ENCODE results near the genes ENSG00000287585 and EOLA2.

DNA sequence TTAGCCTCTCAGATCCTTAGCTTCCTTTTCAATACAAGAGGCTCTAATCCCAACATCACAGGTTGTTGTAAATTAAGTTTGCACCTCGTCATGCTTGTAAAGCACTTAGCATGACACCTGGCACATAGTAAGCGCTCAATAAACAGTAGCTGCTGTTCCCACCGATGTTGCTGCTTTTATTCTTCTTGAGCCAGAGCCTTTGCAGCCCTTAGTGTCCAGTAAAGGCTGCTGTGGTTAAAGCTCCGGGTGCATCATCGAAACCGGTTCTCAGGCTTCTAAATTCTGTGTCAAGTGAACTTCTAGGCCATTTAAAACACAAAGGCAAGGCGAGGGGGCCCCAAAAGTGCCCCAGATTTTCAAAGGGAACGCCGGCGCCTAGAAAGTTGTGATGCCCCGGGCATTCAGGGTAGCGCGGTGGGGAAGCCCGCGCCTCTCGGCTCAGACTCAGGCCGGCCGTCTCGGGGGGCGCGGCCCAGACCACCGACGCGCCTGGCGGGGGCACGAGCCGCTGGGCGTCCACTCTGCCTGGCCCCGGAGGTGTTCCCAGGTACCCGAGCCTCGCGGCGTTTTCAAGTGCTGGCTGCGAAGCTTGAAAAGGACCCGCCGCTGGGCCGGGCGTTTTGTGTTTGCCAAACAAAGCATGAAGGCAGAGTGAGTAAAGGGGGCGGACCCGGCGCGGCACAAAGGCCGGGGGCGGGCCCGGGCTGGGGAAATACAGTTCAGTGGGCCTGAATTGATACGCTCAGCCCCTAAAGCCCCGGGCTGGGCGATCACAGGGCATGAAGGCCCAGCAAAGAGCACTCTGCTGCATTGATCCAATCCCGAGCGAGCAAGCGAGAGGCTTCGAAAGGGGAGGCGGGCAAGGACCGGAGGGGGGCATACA lies 65.6 kb downstream of the SOX3 start:
- PRO-cap, 7 experiments, result no peak in any of the 7 experiments
- RAMPAGE, long total RNA, 2 experiments, result no peak in any of the 2 experiments

DNA sequence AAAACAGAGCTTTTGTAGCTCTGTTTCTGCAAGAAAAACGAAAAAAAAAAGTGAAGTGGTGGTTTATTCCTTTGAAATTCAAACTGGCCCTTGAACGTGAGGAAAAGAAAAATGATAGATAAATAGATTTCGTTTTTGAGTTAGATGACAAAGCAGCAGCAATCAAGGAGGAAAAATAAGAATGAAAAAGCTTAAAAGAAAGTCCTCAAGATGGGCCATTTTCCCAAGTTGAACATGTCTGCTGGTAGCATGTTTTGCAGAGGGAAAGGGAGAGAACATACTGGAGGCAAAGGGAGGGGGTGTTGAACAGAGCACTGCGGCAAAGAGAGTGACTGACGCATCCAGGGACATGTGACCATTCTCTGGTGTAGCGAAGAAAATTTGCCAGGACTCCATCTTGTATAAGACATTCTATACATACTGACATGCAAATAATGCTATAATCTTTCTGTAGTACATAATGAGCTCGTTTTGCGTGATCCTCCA lies 205.8 kb upstream of the SOX3 start:
- PRO-cap, 7 experiments, result no peak in any of the 7 experiments
- RAMPAGE, long total RNA, 2 experiments, result no peak in any of the 2 experiments

DNA sequence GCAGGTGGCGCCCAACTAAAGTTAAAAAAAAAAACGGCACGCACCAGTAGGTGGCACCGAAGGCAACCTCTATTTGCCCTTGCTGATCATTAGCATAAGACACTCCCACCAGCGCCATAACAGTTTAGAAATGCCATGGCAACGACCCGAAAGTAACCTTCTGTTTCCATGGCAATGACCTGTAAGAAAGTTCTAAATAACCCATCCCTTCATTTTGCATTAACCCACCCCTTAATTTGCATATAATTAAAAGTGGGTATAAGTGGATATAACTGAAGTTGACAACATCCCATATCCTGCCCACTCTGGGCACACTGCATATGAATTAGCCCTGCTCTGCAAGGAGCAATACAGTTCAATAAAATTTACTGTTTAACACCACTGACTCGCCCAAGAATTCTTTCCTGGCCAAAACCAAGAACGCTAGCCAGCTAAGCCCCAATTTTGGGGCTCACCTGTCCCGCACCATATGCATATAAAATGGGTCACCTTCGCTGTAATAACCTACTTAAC lies 83.8 kb upstream of the SPANXB1 start:
- PRO-cap, 7 experiments, result no peak in any of the 7 experiments
- RAMPAGE, long total RNA, 2 experiments, result no peak in any of the 2 experiments

GRCh38 chrX:143757222-143757956 lies 36.8 kb upstream of the SPANXN2 start:
- PRO-cap, 7 experiments, result no peak in any of the 7 experiments
- RAMPAGE, long total RNA, 2 experiments, result no peak in any of the 2 experiments

DNA sequence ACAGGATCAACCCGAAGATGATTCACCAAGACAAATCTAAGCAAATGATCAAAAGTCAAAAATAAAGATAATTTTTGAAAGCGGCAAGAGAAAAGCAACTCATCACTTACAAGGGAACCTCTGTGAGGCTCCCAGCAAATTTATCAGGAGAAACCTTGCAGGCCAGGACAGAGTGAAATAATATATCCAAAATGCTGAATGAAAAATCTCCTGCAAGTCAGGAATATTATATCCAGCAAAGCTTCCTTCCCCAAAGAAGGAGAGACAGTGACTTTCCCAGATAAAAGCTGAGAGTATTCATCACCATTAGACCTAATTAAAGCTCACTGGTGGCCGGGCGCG lies 35.2 kb upstream of the SLITRK2 start:
- PRO-cap, 7 experiments, result peak in 1 of 7 experiments; most common plus-strand start position 71 of the sequence (in 1)
- RAMPAGE, long total RNA, 2 experiments, result no peak in any of the 2 experiments

GRCh38 chrX:147332071-147332308 lies 517.4 kb upstream of the CXorf51A start:
- PRO-cap, 7 experiments, result no peak in any of the 7 experiments
- RAMPAGE, long total RNA, 2 experiments, result no peak in any of the 2 experiments

GRCh38 chrX:147876109-147876685 lies 35.5 kb upstream of the FMR1 start:
- PRO-cap, 7 experiments, result no peak in any of the 7 experiments
- RAMPAGE, long total RNA, 2 experiments, result no peak in any of the 2 experiments

DNA sequence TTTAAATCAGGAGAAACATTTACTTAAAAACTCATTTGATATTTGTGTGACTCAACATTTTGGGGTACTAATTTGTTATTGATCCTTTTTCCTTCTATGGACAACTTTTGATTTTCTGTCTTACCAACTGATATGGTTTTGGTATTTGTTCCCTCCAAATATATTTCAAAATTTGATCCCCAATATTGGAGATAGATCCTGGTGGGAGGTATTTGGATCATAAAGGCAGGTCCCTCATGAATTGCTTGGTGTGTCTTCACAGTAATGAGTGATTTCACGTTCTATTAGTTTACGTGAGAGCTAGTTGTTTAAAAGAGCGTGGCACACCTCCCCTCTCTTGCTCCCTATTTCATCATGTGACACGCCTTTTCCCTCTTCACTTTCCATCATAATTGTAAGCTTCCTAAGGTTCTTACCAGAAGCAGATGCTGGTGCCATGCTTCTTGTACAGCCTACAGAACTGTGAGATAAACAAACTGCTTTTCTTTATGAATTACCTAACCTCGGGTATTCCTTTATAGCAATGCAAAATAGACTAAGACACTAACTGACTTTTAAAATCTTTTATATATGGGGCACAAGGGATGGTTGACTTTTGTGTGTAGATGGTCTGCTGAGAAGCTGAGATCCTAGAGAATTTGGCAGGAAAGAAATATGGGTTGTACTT lies 34.0 kb upstream of the FMR1 start:
- PRO-cap, 7 experiments, result no peak in any of the 7 experiments
- RAMPAGE, long total RNA, 2 experiments, result no peak in any of the 2 experiments

DNA sequence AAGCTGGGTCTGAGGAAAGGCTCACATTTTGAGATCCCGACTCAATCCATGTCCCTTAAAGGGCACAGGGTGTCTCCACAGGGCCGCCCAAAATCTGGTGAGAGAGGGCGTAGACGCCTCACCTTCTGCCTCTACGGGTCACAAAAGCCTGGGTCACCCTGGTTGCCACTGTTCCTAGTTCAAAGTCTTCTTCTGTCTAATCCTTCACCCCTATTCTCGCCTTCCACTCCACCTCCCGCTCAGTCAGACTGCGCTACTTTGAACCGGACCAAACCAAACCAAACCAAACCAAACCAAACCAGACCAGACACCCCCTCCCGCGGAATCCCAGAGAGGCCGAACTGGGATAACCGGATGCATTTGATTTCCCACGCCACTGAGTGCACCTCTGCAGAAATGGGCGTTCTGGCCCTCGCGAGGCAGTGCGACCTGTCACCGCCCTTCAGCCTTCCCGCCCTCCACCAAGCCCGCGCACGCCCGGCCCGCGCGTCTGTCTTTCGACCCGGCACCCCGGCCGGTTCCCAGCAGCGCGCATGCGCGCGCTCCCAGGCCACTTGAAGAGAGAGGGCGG lies 378 bp upstream of the FMR1 start:
- PRO-cap, 7 experiments, result peak in 7 of 7 experiments; most common plus-strand start position 329 of the sequence (in 1); most common minus-strand start position 521 of the sequence (in 4)
- RAMPAGE, long total RNA, 2 experiments, result no peak in any of the 2 experiments

DNA sequence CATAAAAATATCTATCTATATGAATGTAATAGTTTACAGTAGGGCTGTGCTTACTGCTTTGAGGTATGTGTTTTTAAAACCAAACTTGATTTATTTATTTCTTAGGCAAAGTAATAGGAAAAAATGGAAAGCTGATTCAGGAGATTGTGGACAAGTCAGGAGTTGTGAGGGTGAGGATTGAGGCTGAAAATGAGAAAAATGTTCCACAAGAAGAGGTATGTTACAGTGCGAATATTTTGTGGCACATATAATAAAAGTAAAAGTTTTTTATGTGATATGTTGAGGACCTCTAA lies 24.6 kb downstream of the FMR1 start:
- PRO-cap, 7 experiments, result no peak in any of the 7 experiments
- RAMPAGE, long total RNA, 2 experiments, result no peak in any of the 2 experiments

DNA sequence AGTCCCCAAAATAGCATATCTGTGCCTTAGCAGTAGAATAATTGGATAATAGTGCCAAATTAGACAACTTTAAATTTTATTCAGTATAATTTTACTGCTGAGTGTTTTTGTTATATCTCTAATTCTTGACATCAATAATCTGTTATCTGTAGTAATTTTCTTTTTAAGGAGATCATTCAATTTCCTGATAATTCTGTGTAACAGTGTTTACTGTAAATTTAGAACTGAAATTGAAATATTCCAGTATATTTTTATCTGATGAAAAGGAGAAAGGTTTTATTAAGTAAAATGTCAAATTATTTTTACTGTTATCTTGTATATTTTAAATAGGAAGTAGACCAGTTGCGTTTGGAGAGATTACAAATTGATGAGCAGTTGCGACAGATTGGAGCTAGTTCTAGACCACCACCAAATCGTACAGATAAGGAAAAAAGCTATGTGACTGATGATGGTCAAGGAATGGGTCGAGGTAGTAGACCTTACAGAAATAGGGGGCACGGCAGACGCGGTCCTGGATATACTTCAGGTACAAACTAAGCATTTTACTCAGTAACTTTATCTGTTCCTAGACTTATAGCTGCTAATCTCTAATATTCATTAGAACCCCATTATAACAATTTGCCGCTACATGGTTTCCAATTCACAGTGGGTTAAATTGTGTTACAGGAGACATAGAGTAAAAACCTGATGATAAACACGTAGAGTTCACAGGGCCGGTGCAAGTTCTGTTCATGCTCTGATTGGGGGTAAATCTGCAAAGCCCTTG lies 31.3 kb downstream of the FMR1 start:
- PRO-cap, 7 experiments, result no peak in any of the 7 experiments
- RAMPAGE, long total RNA, 2 experiments, result no peak in any of the 2 experiments

DNA sequence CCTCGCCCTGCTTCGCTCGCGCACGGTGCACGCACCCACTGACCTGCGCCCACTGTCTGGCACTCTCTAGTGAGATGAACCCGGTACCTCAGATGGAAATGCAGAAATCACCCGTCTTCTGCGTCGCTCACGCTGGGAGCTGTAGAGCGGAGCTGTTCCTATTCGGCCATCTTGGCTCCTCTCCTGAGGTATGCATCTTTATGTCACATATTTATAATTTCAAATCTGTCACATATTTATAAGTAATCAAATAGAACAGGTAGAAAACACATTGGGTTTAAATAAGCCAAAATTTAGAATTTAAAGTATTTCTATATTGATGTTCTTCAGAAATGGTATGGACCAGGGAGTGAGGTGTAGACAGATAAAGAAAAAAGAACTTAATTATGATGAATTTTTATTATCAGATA lies 148.2 kb downstream of the FMR1NB start:
- PRO-cap, 7 experiments, result no peak in any of the 7 experiments
- RAMPAGE, long total RNA, 2 experiments, result no peak in any of the 2 experiments

DNA sequence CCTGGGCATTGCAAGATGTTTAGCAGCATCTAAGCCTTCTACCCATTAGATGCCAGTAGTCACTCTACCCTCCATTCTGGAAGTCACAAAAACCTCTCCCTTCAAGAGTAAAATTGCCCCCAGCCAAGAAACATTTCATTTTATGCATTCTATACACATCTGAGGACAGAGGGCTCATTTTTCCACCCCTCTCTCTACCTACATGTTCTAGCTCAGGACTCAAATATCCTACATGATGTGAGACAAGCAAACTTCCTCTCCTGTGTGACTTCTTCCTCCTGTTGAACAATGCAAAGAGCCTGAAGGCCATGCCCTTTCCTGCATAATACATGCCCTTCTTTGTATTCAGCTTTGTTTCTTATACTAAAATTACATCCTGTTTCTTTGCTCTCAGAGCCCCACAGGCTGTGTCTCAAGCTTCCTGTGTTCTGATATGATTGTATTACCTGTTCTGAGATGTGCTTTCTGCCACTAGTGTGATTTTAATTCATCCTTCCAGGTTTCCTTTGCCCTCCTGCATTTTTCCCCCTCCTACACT lies 166.5 kb upstream of the AFF2 start:
- PRO-cap, 7 experiments, result no peak in any of the 7 experiments
- RAMPAGE, long total RNA, 2 experiments, result no peak in any of the 2 experiments

DNA sequence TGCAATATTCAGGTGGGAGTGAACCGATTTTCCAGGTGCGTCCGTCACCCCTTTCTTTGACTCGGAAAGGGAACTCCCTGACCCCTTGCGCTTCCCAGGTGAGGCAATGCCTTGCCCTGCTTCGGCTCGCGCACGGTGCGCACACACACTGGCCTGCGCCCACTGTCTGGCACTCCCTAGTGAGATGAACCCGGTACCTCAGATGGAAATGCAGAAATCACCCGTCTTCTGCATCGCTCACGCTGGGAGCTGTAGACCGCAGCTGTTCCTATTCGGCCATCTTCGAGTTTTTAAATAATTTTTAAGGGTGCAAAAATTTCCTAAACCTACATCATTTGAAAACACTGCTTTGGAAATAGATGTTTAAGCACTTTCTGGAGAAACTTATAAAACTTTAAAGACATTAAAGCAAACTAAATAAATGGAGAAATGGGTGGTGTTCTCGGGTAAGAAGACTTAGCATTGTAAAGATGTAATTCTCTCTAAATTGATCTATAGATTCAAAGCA lies 231.3 kb downstream of the ENSG00000287585 start:
- PRO-cap, 7 experiments, result no peak in any of the 7 experiments
- RAMPAGE, long total RNA, 2 experiments, result no peak in any of the 2 experiments

- PRO-cap, 7 experiments, result no peak in any of the 7 experiments
- RAMPAGE, long total RNA, 2 experiments, result no peak in any of the 2 experiments
These were observed at the start of gene ENSG00000287585 for GRCh38 chrX:149415434-149415939. ENSG00000287585 (minus strand) TSS chrX:149415506.

GRCh38 chrX:149495167-149495548 lies 9.9 kb downstream of the IDS start:
- PRO-cap, 7 experiments, result no peak in any of the 7 experiments
- RAMPAGE, long total RNA, 2 experiments, result no peak in any of the 2 experiments

- PRO-cap, 7 experiments, result no peak in any of the 7 experiments
- RAMPAGE, long total RNA, 2 experiments, result no peak in any of the 2 experiments
These were observed 4.0 kb downstream of the TMEM185A start for GRCh38 chrX:149627466-149628052.

DNA sequence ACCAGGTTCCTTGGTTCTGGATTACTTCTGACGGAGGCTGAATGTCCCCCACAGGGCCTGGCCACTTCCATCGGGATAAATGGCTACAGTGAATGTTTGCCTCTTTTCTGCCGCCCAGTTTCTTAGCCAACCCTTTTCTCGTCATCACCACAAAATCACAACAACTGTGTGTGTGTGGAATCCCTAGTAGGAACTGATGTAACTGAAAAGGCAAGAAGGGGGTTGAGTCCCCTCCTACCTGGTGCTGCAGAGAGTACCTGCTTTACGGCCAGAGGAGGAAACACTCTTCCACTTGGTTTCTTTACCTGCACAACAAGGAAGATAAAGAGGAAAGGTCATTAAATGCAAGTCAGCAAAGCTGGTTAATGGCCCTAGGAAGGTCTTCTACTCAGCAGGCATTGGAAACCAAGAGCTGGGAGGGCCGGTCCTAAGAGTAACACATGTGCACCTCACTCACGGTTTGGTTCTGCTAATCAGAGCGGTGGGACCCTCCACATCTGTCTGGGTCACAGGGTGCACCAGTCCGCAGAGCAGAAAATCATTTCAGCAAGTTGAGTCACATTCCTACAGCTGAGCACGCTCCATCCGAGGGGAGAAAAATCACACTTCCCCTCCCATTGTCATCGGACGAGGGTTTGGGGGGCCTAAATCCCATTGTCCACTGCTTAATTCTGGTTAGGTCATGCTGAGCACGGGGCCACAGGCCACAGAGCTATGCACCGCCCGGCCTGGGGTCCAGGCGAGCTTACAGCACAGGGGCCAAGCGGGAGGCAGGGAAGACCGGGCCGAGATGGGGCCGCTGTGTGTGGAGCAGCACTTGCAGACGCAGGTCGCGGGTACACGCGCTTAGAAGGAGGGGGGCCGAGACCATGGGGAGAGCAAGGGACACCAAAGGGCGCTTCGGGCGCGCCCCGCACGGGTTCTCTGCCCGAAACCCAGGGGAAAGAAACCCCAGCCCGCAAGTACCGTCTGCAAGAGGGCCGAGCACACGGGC lies 818 bp downstream of the EOLA2 start:
- PRO-cap, 7 experiments, result no peak in any of the 7 experiments
- RAMPAGE, long total RNA, 2 experiments, result no peak in any of the 2 experiments

GRCh38 chrX:149938170-149939346 lies at the start of gene EOLA2:
EOLA2 (minus strand) TSS chrX:149938491.
- PRO-cap, 7 experiments, result peak in 7 of 7 experiments; most common plus-strand start chrX:149939041 (in 5); most common minus-strand start chrX:149938831 (in 5)
- RAMPAGE, long total RNA, 2 experiments, result start-site peak on the plus strand in 2 of 2 experiments, at chrX:149938544-149939047 at its widest, 8 to 61 reads per replicate; start-site peak on the minus strand in 1 of 2 experiments, at chrX:149938409-149938483 at its widest, 180 reads per replicate

DNA sequence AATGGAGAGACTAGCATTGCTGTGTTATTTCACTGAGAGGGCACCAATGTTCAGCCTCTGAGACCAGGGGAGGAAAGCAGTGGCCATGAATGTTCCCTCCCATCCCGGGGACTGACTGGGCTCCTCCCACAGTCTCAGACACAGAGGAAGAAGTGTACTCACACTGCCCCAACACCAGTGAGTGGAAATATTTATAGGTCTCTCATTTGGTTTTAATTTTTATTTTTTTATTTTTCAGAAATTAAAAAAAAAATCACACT lies 25.1 kb upstream of the EOLA2 start:
- PRO-cap, 7 experiments, result no peak in any of the 7 experiments
- RAMPAGE, long total RNA, 2 experiments, result no peak in any of the 2 experiments

Measured in ovary (tissue), 7 donors.